Mesenchymal stem cell of adipose (primary cell): Measurements from ENCODE around the gene PRR23E.

DNA sequence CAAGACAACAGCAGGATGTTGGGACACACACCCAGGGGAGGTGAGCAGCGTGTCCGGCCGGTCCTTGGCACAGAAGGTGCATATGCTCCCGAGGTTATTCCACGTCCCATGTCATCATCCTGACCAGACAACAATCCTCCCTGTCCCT is 16.1 kb downstream of the KLF15 start:
- CAGE, long polyA plus RNA, result no peak

GRCh38 chr3:126476127-126476884 is 615 bp upstream of the ZXDC start:
- CAGE, long polyA plus RNA, result no peak

DNA sequence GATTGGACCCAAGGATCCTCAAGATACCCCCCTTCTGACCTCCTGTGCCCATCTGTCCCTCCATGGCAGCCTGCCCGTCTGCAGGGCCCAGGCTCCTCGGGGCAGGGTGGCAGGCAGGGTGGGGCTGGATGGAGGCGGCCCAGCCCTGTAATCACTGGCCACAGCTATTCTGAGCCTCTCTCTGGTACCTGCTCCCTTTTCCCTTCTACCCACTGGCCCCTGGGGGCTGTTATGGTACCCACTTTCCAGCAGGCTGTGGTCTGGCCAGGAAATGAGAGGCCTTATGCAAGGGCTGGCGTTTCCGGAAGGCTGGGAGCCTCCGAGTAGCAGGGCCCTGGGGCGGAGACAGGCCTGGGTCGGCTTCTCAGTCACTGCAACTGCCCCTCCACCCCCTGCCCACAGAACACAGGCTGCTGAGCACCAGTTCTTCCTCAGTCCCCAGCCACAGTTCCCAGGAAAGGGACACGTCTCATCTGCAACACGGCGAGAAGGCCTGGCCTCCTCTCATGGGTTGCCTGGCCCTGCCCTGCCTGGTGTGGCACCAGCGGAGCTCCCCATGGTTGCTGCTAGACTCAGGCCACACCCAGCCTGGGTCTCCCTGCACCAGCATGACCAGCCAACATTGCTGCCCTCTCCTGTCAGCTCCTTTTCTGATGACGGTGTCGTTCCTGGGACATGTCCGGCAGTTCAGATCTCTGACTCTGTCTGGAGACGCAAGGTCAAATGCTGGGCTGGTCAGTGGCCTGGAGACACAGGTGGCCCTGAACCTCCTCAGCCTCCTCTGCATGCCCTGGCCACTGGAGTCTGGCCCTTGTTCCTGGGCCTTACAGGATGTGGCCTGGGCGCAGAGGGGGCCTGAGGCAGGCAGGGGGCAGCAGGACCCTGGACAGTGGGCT is 6.4 kb downstream of the CHST13 start:
- CAGE, long polyA plus RNA, result no peak

GRCh38 chr3:126750546-126751043 is 46.6 kb downstream of the CHCHD6 start:
- CAGE, long polyA plus RNA, result no peak

DNA sequence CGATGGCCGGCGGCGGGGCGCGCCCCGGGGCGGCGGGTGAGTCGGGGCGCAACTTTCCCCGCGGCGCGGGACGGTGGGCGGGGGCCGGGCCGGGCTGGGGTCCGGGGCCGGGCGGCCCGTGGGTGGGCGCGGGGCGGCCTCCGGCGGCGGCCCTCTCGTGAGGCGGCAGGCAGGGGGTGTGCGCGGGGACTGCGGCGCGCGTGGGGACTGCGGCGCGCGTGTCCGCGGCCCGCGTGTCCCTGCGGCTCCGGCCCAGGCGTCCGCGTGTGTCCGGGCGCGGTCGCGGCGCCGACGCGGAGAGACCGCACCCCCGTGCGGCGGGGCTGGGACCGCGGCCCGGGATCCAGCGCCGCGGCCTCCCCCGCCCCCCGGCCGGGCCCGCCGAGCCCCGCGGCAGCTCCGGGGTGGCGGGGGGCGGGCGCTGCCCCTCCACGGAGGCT is 357 bp downstream of the PLXNA1 start:
- CAGE, long polyA plus RNA, result no peak

DNA sequence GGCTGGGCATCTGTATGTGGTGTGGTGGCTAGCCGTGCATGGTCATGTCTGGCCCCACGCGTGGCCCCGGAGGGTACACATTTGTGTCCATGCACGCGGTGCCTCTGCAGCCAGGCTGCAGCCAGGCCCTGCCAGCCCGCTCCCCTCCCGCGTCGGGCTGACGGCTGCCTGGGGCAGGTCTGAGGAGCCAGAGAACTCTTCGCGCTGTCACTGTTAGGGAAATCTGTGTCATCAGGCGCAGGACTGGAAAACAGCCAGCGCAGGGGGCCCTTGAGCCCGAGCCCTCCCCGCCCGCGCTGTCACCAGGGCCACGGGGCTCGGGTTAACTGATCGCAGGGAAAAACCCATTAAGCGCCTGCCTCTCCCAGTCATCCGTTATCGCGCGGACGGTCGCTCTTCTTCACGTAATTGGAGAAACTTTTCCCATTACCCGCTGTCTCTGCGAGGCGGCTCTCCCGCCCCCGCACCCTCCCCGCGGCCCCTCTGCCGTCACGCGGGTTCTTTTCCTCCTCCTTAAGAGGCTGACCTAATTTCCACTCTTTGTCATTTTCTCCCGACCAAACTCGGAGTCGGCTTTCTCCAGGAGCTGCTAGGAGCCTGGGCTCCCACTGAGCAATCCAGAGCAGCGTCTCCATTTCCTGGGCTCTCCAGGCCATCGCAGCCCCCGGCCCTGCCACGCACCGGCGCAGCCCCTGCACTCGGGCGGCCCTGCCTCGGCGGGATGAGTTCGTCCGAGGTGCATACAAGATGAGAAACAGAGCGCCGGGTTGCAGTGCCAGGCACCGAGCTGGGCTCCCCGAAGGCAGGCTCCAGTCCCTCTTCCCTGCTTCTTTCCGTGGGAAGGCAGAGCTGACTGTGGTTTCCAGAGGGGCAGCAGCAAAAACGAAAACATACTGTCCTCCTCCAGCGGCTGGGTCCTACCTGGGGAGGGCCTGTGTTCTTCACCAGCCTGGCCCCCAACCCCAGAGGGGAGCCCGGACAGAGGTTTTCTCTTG is 57.4 kb upstream of the PRR23E start:
- CAGE, long polyA plus RNA, result no peak

DNA sequence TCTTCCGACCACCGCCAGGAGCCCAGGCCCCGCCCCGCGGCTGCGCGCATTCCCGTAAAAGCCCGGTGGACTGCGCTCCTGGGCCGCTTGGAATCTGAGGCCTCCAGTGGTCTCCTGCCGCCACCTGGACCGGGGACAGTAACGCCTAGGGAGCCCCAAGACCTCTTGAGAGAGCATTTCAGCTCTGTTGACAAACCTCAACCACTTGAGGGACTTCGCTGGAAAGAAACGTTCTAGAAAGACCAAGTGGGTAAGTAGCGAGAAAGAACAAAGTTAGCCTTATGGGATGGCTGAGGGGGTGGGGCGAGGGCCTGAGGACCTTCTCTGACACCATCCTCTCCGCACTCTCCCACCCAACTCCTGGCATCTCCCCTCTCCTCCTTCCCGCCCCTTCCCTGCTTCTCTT is at the start of gene PRR23E:
Gene PRR23E (plus strand): TSS at position 106 of the 406 bp plus-strand sequence.
- CAGE, long polyA plus RNA, result no peak

- CAGE, long polyA plus RNA, result no peak
Observed at GRCh38 chr3:127526641-127527179, 63.8 kb downstream of the TPRA1 start.

GRCh38 chr3:127598553-127599227 is 479 bp downstream of the MCM2 start:
- CAGE, long polyA plus RNA, result no peak

DNA sequence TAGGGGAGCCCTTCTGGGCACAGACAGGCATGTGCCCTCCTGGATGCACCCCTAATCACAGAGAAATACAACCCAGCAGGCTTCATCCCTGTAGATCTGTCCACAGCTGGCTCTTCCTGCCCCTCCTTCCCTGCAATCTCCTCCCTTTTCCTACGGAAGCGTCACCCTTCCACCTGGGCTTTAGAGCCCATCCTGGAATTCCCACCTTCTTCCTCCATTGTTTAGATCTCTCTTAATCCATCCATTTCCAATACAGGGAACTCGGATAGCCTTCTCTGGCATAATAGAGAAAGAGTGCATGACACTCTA is 27.1 kb downstream of the ABTB1 start:
- CAGE, long polyA plus RNA, result no peak

- CAGE, long polyA plus RNA, result no peak
Observed at GRCh38 chr3:127701768-127702738, 29.3 kb downstream of the ABTB1 start.

DNA sequence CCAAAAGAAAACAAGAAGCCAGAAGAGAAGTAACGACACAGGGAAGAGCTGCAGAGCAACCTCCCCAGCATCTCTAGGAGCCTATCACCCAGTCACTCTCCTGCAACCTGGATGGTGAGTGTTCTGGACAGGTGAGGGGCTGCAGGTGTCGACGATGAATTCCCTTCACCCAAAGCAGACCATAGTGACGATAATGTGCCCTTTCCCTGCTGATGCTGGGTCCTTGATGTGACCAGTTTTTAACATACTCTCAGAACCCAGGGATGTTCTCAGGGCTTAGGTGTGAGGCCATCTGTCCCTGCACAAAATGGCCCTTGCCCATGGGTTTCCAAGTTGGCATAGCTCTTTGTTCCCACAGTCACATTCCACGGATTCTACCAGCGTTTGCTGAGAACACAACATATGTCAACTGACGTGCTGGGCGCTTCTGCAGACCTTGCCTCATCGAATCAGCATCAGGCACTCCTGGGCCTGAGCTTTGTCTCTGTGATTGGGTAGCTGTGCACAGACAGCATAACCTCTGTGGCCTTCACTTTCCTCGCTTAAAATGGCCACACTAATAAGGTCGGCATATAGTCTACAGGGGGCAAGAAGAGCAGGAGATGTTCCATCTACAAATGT is 69.1 kb downstream of the MGLL start:
- CAGE, long polyA plus RNA, result no peak

DNA sequence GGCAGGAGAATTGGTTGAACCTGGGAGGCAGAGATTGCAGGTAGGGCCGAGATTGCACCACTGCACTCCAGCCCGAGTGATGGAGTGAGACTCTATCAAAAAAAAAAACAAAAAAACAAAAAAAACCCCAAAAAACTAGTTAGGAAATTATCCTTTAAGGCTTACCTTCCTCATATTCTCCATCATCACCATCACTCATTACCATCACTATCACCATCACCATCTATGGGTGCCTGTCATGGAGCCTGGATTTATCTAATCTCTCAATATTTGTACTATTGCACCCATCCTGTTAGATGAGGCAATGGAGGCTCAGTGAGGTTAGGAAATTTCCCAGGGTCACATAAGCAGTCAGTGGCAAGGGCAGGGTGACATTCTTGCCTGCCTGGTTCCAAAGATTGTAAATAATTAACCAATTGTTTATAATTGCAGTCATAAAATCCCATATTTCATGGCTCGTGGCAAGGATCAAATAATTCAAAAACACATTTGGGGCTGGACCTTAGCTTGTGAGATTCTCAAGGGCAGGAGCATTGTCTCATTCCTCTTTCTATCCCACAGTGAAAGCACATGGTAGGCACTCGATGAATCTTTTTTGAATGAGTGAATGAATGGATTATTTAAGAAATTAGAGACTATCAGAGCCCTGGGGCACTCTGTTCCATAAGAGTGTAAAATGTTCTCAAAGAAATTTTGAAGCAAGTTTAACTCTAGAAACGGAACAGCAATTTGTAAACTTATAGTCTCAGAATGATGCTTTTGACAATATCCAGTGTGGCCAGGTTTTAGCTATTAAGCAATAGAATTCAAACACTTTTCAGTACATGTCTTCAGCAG is 55.1 kb downstream of the MGLL start:
- CAGE, long polyA plus RNA, result no peak

GRCh38 chr3:127784746-127785385 is 37.4 kb downstream of the MGLL start:
- CAGE, long polyA plus RNA, result no peak

GRCh38 chr3:127786797-127788074 is 35.1 kb downstream of the MGLL start:
- CAGE, long polyA plus RNA, result no peak

DNA sequence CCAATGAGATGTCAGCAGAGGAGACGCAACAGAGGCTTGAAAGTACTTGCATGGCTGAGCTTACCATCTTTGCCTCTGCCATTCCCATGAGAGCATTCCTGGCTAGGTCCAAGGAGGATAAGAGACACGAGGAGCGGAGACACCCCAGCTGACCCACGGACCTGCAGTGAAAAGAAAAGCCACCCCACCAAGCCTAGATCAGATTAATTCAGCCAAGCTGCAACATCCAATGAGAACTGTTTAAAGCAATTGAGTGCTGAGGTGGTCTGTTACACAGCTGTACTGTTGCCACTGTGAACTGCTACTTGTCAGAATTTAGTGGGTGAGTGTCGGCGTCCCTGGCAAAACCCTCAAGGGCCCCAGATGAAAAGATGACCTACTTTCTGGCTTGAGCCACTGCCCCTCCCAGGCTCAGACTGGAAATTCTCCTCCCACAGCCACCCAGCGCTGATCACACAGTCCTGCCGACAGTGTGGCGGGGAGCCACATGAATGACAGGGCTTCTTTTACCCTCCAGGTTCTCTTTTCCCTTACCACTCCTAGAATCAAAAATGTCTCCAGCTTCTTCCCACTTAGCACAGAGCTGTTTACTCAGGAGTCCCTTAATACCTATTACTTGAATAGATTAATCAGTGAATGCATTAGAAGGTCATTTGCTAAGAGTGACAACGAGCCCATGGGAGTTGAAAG is 26.4 kb upstream of the KBTBD12 start:
- CAGE, long polyA plus RNA, result no peak

DNA sequence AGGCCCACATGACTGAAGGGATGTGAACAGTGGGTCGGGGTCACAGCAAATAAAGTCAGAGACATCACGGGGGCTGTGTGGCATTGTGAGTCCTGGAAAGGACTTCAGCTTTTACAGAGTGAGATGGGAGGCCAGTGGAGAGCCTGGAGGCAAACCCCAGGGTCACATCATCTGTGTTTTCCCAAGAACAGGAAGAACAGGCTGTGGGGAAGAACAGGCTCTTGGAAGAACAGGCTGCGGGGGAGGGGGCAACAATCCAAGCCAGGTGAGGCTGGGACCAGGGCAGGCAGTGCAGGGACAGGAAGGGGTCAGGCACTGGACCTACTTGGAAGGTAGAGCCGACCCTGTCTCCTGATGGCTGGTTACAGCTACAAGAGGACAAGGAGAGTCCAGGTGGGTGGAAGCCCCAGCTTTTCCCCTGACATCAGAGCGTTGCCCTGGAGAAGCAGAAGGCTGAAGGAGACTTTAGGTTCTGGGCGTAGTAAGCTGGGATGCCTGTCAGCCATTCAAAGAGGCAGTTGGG is 131.1 kb downstream of the DNAJB8 start:
- CAGE, long polyA plus RNA, result no peak

- CAGE, long polyA plus RNA, result no peak
Observed at GRCh38 chr3:128369177-128369879, 97.4 kb downstream of the DNAJB8 start.

DNA sequence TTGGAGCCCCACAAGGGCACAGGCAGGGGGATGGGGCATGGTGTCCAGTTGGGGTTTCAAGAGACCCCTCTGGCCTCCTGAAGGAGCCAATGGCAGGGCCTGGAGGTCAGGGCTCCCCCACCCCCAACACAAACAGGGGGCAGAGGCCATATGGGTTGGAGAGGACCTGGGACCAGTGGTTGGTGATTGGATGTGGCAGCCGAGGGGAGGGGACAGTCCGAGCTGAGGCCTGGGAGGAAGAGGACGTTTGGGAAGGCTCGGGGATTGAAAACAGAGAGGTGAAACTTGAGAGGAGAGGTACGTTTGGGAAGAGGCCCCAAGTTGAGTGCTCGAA is 53.8 kb downstream of the DNAJB8 start:
- CAGE, long polyA plus RNA, result no peak

GRCh38 chr3:128478973-128479728 is 12.5 kb upstream of the DNAJB8 start:
- CAGE, long polyA plus RNA, result no peak